SK-N-SH (cell line): Measurements from ENCODE around the genes HID1 and SLC16A5.

GRCh38 chr17:74766702-74767636 is 9.2 kb downstream of the NAT9 start:
- RRBS, result 95% methylated on average over 2 of the region's 13 CpGs
CAGE:
- cytosol, long polyA plus RNA, result no peak
- long polyA plus RNA, result no peak
- nucleus, long polyA plus RNA, result no peak

GRCh38 chr17:74778032-74778584 is 1.8 kb downstream of the TMEM104 start:
- RRBS, result no CpG with 5 or more reads among the region's 5 CpGs
CAGE:
- cytosol, long polyA plus RNA, result no peak
- long polyA plus RNA, result no peak
- nucleus, long polyA plus RNA, result no peak

DNA sequence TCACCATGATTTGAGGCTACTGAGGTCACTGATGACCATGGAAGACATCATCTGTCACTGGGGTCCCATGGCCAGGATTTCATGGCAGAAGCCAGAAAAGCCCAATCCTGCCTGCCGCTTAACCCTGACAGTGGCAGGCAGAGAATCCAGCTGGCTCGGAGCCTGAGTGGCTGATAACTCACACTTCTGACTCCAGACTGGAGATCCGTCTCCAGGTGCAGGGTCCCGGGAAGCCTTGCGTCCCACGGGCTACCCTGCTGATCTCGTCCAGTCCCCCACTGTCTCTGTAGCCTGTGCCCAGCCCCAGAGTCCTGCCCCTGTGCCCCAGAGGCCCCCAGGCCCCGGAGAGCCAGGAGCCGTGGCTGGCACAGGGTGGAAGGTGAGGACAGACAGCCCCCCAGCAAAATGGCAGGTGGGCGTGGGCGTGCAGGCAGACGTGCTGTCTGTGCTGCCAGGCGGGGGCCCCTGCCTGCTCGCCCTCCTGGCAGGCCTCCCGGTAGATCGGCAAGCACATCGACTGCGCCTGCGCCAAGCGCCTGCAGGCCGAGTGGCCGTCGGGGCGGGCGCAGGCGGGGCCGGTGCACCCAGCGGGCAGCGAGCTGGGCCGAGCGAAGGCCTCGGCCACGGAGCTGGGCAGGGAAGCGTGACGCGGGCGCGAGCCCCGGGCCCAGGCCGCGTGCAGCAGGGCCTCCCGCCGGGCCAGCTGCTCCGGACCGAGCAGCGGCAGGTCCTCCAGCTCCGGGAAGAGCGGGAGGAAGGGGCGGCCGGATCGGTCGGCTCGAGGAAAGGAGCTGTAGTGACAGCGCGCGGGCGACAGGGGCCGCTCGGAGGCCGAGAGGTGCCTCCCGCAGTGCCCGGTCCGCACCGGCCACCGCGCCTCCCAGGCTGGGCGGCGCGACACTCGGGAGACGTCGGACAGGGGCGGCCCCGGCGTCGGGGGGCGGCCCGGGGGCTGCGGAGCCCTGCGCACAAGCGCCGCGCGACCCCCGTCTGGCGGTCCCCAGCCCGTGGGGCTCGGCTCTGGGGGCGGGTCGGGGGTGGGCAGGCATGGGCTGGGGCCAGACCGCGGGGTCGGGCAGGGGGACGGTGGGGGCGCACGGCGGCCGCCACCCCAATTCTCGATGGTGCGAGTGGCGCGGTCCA is 17.1 kb downstream of the GRIN2C start:
- RRBS, result 6% methylated on average over 46 of the region's 102 CpGs
CAGE:
- cytosol, long polyA plus RNA, result no peak
- long polyA plus RNA, result no peak
- nucleus, long polyA plus RNA, result no peak

GRCh38 chr17:74972549-74973044 is at the start of gene HID1:
Gene HID1, minus strand, starts transcription at chr17:74972759.
- RRBS, result 4% methylated on average over 30 of the region's 60 CpGs
CAGE:
- cytosol, long polyA plus RNA, result no peak
- long polyA plus RNA, result no peak
- nucleus, long polyA plus RNA, result no peak

DNA sequence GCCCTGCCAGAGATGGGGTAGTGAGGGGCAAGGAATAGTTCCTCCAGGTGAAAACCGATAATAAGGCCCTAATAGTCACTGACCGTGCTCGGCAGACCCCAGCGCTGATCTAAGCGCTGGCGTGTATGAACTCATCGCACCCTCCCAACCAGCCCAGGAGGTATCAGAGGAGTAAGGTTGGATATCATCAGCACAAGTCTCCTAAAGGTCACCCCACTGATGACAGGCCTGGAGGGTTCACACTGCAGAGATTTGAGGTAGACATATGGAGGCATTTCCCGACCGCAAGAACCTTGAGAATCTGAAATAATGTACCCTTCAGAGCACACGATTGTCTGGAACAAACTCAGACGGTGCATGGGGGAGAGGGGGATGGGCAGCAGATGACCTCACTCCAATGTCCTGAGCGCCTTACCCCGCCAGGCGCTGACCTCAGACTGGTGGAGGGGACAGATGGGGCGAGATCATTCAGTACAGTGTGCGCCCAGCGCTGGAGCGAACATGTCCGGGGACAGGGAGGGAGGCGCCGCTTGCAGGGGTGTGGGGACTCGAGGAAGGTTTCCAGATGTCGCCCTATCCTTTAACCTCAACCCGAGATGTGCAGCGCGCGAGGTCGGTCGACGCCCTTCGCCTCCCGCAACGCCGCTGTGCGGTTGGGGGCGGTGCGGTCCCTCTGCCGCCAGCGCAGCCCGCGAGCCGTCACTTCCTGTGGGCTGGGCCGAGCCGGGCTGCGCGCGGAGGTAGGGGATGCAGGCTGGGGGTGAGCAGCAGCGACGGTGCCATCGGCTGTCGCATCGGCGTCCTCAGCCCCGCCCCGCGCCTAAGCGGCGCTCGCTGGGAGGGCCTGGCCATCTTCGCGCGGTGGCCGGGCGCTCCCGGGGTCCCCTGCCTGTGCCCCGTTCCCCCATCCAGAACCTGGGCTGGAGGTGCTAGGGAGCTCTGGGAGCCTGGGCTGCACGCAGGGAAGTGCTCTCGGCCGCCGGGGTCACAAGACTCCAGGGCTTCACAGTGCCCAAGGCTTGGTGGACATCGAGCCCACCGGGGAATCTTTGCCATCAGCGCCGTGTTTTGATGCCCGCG is 5.4 kb upstream of the CDR2L start:
- RRBS, result 4% methylated on average over 8 of the region's 76 CpGs
CAGE:
- cytosol, long polyA plus RNA, result no peak
- long polyA plus RNA, result start-site peak on the plus strand centred at position 717 of the sequence, 16 bp wide, 15 and 8 reads in 2 replicates
- nucleus, long polyA plus RNA, result no peak

GRCh38 chr17:75044504-75045576 is 1.9 kb downstream of the ATP5PD start:
- RRBS, result no CpG with 5 or more reads among the region's 20 CpGs
CAGE:
- cytosol, long polyA plus RNA, result no peak
- long polyA plus RNA, result no peak
- nucleus, long polyA plus RNA, result no peak

DNA sequence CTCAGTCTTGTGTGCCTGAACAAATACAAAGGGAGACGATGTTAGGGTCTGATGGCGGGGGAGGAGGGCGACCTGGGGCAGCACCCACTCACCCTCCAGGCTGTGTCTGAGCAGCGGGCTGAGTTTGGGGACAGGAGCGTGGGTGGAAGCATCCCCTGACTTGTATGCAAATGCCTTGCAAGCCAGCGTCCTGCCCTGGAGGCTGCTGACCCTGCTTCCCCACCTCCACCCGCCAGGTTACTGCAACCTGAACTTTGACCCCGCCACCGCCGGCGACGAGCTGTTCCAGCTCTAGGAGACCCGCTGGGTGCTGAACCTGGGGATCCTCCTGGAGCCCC is 10.8 kb upstream of the SLC16A5 start:
- RRBS, result 100% methylated on average over 4 of the region's 13 CpGs
CAGE:
- cytosol, long polyA plus RNA, result no peak
- long polyA plus RNA, result no peak
- nucleus, long polyA plus RNA, result no peak

DNA sequence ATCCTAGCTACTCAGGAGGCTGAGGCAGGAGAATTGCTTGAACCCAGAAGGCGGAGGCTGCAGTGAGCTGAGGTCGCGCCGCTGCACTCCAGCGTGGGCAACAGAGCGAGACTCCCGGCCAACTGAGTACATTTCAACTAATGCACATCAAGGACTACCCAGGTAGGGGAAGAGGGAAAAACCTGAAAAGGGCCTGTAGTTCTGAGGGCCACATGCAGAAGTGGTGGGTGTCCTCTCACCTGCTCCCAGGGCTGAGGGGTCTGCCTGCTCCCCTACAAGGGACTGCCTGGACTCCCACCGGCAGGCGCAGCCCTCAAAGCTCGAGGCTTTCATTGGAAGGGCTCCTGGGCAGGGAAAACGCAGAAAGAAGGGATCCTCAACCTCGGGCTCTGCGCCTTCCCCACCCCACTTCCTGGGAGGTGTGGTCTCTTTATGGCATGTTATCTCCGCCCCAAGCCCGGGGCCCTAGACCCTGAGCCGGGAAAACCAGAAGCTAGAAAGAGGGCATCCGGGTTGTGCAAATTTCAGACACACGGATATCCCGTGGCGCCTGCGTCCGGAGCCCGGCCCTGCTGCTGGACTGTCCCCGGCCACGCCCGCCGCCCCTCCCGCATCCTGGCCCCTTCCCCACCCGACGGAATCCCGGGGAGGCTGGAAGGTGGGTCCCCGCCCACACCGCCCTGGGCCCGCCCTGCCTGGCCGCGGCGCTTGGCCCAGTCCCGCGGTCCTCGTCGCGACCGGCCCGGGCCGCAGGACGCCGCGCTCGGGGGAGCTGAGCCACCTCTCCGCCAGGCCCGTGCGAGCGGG is at the start of gene SLC16A5:
Gene SLC16A5 (plus strand): TSS at position 716 of the 807 bp plus-strand sequence.
- RRBS, result 91% methylated on average over 26 of the region's 53 CpGs
CAGE:
- cytosol, long polyA plus RNA, result no peak
- long polyA plus RNA, result no peak
- nucleus, long polyA plus RNA, result no peak

DNA sequence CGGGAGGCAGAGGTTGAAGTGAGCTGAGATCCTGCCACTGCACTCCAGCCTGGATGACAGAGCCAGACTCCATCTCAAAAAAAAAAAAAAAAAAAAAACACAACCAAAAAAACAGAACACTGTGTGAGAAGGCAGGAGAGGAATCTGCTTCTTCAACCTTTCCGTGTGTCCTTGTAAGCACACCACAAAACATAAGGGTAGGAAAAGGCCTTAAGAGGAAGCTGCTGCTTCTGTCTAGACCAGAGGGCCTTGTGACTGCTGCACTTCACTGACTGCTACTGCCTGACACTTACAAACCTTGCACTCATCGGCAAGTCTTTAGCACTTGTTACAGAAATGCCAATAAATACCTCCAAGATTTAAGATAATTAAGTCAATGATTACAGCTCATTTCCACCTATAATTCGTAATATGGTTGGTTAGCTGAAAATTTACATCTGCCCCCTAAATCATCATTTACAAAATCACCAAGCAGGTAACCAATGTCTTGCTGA is 9.2 kb downstream of the JPT1 start:
- RRBS, result no CpG with 5 or more reads among the region's 4 CpGs
CAGE:
- cytosol, long polyA plus RNA, result no peak
- long polyA plus RNA, result no peak
- nucleus, long polyA plus RNA, result no peak

- RRBS, result no CpG with 5 or more reads among the region's 25 CpGs
CAGE:
- cytosol, long polyA plus RNA, result no peak
- long polyA plus RNA, result no peak
- nucleus, long polyA plus RNA, result no peak
Observed at GRCh38 chr17:75241815-75242689, 19.4 kb downstream of the GGA3 start.

DNA sequence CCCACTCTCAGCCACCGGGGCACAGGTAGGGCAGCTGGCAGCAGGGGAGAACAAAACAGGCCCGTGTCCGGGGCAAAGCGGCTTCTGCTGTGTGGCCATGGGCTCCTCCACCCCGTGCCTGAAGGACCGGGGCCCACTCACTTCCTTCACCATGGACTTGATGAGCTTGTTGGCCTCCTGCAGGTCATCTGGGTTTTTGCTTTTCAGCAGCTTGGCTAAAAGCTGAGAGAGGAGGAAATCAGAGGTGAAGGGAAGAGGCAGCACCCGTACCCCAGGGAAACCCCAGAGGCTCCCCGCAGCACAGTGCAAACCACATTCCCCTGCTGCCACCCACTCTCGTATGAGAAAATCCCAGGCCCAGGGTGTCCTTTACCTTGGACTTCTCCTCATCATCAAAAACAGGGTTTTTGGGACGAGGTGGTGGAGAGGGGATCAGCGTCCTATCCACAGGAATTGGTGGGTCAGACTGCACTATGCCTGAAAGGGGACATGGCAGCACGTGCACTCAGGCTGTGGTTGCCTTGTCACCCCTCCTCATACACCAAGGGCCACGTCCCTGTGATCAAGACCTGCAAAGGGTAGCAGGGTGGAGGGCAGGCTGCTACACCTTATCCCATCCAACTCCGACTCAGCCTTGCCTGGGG is 18.6 kb downstream of the GGA3 start:
- RRBS, result 90% methylated on average over 6 of the region's 14 CpGs
CAGE:
- cytosol, long polyA plus RNA, result no peak
- long polyA plus RNA, result no peak
- nucleus, long polyA plus RNA, result no peak

DNA sequence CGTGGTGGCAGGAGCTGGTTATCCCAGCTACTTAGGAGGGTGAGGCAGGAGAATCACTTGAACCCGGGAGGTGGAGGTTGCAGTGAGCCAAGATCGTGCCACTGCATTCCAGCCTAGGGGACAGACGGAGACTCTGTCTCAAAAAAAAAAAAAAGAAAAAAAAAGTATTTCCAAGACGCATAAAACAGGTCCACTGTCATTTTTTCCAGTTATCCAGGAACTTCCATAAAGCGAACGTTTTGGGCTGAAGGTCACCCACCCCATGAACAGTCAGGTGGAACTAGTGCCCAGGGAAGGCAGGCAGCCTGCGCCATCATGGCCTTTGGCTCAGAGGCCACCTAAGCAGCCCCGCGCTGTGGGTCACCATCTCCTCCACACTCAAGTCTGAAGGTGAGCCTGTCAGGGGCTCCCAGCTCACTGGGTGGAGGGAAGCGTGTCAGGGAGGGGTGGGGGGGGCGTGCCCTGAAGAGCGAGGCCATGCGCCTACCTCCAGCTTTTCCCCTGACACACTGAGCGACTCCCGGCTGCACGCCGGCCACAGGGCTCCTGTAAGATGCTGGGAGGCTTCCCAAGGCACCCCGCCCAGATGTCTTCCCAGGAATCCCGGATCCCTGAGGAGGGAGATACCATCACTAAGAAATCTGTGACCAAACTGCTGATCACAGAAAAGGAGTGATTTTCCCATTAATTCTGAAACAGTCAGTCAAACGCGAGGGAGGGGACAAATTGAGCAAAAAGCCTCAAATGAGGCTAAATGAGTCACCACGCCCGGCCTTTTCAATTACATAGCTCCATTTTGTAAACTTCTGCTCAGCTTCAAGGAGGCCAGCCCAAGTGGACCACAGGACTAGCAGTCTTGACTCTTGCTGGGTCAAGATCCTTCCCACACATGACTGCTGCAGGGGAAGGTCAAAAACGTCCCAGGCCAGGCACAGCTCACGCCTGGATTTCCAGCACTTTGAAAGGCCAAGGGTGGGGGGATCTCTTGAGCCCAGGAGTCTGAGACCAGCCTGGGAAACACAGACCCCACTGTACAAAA is 26.4 kb upstream of the SLC25A19 start:
- RRBS, result 94% methylated on average over 3 of the region's 26 CpGs
CAGE:
- cytosol, long polyA plus RNA, result no peak
- long polyA plus RNA, result no peak
- nucleus, long polyA plus RNA, result no peak

DNA sequence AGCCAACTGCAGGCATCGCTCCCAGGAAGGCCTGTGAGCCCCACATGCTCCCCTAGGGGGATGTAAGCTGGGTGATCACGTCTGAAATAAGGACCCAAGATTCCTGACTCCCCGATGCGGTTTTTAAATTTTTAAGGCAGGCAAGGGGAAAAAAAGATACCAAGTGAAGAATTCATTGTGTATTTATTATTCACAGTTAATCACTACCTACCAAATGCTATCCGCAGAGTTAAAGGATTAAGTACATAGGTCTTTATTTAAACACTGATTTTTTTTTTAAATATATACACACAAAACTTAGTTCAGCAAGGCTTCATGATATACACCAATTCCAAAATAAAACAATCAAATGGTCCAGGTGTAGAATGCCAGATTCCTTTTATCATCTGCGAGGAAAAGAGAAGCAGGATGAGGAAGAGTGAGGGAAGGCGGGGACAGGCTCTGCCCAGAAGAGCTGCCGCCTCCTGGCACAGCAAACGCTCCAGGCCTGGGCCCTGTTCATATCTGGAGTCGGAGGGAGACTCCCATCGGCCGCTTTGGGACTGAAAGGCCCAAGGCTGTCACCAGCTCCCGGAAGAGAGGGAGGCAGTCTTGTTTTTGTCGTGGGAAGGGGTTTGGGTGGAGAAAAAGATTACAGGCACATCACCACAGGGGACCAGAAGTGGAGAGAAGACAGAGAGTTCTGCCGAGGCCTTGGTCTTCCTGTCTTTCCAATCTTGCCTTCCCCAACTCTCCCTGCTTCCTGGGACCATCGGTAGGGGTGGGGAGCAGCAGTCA is 28.9 kb upstream of the SLC25A19 start:
- RRBS, result no CpG with 5 or more reads among the region's 16 CpGs
CAGE:
- cytosol, long polyA plus RNA, result no peak
- long polyA plus RNA, result no peak
- nucleus, long polyA plus RNA, result no peak

DNA sequence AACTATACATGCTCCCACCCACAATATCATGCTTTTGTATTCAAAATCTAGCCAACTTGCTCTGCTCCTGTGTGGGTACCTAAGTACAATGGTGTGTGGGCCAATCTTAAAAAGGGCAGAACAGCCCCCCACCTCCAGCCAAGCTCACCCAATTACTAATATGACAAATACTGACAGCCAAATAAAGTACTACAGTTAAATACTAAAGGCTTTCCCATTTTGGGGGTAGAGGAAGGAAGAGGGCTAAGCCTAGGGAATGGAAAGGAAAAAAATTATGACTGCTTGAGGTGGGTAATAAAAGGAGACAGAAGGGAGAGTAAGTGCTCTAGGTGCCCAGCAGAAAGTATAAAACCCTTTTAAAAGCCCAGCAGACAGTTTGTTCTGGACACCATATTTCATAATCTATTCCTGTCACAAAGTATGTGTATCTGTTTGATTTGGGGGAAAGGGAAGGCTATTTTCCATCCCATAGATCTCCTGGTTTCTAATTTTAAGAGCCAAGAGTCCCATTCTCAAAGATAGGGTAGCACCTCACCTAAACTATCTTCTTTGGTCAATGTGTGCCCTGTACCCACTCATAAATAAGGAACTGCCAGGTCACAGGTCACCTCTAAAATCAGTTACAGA is 42.7 kb downstream of the GRB2 start:
CAGE:
- cytosol, long polyA plus RNA, result no peak
- long polyA plus RNA, result no peak
- nucleus, long polyA plus RNA, result no peak

DNA sequence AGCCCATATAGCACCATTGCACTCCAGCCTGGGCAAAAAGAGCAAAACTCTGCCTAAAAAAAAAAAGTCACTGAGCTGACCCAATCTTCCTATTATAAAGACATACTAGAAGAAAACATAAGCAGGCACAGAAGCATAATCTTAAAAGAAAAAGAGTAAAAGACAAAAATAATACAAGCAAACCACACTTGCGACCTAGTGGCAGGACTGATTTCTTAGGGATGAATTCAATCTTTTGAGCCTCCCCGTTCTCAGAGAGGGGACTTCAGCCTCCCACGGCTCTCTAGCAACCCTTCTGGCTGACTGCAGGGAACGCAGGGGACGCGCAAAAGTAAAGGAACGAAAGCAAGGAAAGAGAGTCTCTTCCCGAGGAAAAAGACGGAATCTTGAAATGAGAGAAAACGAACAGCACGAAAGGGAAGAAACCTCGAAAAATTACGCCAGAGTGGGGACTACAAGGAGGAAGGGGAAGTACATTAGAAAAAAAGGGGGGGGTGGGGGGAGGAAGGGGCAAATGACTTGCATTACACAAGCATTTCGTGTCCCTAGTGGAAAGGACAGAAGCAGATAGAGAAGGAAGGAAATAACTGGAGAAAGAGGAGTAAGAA is 1.3 kb downstream of the GRB2 start:
- RRBS, result no CpG with 5 or more reads among the region's 14 CpGs
CAGE:
- cytosol, long polyA plus RNA, result no peak
- long polyA plus RNA, result no peak
- nucleus, long polyA plus RNA, result no peak

DNA sequence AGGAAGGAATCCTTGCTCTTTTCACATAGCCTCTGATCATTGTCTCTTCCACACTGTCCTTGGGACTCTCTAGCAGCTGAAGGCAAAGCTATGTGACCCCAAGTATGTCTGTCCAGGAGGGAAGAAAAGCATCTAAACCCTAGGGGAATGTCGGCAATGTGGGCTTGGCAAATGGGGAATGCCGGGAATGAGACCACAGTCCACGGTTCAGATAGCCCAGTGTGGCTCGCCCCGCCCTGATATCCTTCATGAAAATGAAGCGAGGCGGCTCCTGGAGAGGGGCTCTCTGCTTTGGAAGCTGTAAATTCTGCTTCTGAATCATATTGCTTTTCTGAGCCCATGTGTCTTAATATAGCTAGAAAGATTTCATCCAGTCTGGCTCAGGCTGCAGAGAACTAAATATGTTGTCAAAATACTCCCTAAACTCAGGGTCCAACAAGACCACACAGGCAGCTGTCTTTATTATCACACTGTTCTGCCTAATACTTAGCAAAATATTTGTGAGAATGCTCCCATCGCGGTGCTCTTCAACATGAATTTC is 25.0 kb upstream of the GRB2 start:
- RRBS, result no CpG with 5 or more reads among the region's 9 CpGs
CAGE:
- cytosol, long polyA plus RNA, result no peak
- long polyA plus RNA, result no peak
- nucleus, long polyA plus RNA, result no peak

- RRBS, result 98% methylated on average over 6 of the region's 43 CpGs
CAGE:
- cytosol, long polyA plus RNA, result no peak
- long polyA plus RNA, result no peak
- nucleus, long polyA plus RNA, result no peak
Observed at GRCh38 chr17:75501237-75502367, 13.7 kb downstream of the CASKIN2 start.

DNA sequence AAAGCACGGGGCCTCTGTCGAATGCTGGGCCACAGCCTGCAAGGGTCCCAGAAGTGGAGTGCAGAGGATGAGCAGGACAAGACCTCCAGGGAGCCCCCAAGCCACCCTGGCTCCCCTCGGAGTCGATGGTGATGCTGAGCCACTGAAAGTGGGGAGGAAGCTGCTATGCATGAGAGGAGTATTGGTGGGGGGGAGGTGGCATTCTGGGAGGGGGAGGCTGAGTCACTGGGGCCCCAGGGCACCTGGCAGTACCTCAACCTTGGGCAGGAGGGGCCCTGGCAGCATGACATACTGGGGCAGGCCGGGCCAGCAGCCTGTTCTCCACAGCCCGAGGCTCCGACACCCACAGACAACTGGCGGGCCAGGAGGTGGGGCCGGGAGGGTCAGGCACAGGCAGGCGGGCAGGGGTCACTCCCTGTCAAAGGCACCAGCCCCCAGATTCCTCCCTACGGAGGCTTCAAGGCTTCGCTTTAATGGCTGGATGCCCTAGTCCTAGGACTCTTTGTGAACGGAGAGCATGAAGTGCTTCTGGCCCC is 1.1 kb downstream of the CASKIN2 start:
- RRBS, result 14% methylated on average over 4 of the region's 13 CpGs
CAGE:
- cytosol, long polyA plus RNA, result no peak
- long polyA plus RNA, result no peak
- nucleus, long polyA plus RNA, result no peak

DNA sequence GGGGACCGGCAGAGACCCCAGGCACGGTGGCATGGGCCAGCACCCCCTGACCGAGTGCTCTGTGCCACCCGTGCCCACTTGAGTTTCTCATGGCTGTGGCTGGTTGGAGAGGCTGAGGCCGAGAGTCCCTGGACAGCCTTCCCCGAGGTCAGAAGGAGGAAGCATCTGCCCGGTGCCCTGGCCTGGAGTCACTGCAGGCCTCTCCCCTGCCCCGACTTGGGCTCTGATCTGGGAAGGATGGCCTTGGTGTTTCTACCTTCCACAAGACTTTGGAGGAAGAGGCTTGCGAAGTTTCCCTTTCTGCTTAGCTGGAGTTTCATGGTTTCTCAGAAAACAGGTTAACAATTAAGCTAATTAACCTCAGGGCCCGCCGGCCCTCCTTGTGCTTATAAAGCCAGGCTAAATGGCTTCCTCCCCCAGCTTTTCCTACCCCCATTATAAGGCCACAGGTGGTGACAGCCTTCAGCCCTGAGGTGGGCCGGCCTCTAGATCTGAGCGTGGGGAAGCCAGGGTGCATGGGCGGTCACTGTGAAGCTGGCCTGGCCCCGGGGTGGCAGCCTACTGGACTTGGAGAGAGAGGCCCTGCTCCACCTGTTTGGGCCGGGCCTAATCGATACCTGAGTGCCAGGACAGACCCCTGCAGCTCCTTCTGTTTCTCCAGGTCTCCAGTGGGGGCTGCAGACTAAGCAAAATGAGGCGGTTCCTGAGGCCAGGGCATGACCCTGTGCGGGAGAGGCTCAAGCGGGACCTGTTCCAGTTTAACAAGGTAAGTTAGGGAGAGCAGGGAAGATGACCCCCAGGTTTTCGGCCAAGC is 17.4 kb downstream of the LLGL2 start:
- RRBS, result 82% methylated on average over 5 of the region's 21 CpGs
CAGE:
- cytosol, long polyA plus RNA, result no peak
- long polyA plus RNA, result no peak
- nucleus, long polyA plus RNA, result no peak

DNA sequence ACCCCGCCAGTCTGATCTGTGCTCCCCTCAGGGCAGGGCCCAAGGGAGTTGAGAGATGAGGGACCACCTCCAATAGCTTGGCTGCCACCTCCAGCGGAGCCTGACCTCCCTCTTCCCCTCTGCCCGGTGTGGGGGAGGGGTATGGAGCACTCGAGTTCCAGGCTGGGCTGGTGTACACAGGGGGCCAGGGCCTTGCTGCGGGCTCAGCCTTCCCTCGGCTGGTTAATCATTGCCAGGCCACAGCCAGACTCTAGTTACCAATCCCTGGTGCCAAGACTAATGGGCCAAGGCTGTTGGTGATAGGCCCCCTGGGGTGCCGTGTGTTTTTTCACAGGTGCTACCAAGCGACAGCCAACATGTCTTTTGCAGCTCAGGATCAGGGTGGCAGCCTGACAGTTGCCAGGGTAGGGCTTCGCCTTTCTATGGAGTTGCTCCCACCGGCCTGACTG is 30.1 kb upstream of the MYO15B start:
- RRBS, result no CpG with 5 or more reads among the region's 10 CpGs
CAGE:
- cytosol, long polyA plus RNA, result no peak
- long polyA plus RNA, result no peak
- nucleus, long polyA plus RNA, result no peak